Left ventricle myocardium (tissue), 1 donor: ENCODE measurements around a stretch of chr4.

- PRO-cap, result no peak
Observed at GRCh38 chr4:74040-74795, 21.1 kb downstream of the ZNF595 start.

GRCh38 chr4:125147-125731, 938 bp downstream of the ZNF718 start:
- PRO-cap, result bidirectional peak, plus-strand start at chr4:125673, minus-strand start at chr4:125586

DNA sequence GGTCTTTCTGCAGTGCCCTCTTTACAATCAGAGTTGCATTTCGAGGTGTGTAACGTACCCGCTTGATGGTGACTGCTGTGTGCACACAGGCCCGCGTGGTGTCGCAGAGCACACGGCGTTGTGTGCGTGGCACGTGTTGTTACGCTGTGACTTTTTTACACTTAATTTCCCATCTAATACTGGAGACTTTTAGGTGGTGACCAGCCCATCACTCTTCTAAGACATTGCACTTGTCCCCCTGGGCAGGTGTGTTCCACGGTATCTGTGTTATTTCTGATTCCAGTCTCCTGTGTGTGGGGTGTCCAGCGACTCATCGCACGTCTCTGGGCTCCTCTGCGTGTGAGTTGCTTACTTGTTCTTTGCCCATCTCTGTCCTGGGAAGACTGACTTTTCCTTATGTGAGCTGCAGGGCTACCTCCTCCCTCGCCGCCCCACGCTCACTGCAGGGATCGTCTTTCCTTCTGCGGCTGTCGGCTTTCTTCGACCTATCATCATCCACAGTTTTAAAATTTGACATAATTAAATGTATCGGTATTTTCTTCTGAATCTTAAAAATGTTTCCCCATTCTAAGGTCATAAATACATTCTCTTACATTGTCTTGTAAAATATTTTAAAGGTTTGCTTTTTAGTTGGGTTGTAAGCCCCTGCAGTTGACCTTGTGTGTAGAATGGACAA, 49.5 kb downstream of the PCGF3 start:
- PRO-cap, result no peak

GRCh38 chr4:879061-880368, 52.6 kb downstream of the GAK start:
- PRO-cap, result no peak

DNA sequence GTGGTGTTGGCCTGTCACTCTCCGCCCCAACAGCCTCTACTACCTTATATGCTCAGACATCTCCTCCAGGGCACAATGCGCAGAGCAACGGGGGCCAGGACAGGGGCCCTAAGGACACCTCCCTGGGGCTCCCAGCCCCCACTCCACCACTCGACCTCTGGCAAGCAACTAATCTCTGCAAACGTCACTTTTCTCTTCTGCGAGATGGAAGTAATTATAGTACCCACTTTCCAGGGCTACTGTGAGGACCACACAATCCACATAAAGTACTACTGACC, 5.9 kb downstream of the GAK start:
- PRO-cap, result no peak

DNA sequence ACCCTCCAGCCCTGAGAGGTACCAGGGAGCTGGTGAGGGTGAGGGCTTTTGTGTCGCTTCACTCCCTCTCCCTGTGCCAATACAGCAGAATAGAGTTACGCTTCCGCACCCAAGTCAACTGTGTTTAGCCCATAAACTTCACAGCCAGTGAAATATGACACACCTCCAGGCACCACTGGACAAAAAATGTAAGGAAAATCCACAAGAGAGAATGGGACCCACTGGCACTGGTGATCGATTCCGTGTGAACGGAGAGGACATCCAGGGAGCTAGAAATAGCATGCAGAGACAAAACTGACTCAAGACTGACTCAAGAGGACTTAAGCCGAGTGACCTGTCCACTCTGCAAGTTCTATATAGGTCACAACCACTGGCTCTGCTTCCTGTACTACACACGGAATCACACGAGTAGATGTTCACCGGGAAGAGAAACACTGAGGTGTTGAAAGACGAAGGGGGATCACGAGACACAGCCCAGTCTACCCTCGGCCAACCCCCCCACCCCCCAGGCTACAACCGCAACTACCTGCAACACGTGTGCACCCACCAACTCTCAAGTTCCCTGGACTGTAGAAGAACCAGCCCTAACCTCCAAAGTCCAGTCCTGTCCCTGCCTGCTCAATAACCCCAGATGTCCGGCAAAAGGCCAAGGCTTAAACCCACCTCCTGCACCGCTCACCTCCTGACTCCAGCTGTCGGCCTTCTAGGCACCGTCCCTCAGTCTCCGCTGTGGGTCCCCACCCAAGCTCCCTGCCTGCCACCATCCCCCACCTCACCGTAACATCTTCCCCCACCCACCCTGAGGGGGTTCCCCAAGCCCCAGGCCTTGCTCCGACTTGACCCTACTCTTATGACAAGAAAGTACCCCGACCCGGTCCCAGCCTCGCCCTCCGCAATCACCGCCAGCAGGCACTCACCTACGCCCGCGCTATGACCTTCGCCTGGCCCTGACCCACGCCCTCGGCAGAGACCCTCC, 902 bp downstream of the GAK start:
- PRO-cap, result no peak

DNA sequence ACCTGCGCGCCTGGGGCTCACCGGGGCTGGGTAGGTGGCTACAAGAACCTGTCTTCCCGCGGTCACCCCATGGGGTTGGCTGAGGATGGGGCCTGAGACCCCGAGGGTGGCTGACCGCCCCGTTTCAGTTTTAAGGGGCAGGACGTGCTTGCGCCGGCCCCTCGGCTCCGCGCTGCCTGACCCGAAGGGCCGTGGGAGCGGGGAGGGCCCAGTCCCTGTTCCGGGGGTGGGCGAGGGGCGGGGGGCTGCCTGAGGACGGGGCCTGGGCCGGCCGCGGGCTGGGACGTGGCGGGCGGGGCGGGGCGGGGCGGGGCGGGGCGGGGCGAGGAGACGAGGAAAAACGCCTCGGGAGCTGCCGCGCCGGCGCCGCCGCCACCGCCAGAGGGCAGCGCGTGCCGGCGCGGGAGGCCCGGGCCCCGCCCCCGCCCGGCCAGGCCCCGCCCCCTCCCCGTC, 2.0 kb upstream of the FGFRL1 start:
- PRO-cap, result unidirectional peak, minus-strand start at position 174 of the sequence; bidirectional peak, plus-strand start outside the sequence, minus-strand start at position 286 of the sequence

DNA sequence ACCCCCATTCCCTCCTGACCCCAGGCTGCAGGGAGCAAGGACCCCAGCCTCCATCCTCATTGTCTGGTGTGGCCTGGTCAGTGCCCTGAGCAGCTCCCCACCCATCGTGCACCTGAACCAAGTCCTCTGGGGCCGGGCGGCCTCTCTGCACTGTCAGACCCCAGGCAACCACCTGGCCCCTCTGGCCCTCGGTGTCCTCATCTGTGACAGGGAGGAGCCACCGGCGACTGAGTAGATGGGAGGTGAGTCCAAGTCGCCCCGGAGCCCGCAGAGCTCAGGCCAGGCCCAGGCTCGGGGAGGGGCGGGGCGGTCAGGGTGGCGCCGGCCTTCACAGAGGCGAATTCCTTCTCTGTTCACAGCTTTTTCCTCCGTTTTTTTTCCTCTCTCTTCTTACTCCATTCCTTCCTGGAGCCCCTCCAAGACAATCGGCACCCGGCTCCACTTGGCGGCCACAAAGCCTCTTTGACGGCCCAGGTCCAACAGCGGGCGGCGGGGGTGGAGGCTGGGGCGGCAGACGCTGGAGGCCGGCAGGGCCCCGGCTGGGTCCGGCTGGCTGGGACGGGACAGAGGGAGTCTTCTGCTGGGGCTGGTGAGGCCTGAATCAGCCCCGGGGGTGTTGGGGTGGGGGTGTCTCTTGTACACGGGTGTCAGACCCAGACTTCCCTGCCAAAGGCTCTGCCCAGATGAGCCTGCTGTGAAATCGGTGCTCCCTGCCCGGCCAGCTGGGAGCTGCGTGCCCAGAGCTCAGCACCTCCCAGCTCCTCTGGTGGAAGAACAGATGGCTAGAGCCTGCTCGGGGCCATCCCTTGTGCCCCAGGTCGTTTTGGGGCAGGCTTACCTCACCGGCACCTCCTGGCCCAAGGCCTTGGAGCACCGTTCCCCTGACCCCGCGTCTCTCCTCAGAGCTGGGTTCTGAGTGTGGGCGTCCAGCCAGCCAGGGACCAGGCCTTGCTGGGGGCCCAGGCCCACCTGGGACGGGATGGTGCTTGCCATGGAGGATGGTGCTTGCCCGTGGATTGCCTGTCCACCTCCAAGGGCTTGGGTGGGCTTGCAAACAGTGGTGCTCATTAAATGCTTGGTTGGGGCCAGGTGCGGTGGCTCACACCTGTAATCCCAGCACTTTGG, 22.6 kb downstream of the FGFRL1 start:
- PRO-cap, result no peak

GRCh38 chr4:1105789-1106065, 7.6 kb downstream of the RNF212 start:
- PRO-cap, result no peak

GRCh38 chr4:1184292-1184710, 11.9 kb upstream of the SPON2 start:
- PRO-cap, result no peak

- PRO-cap, result bidirectional peak, plus-strand start at chr4:1202071, minus-strand start at chr4:1201915
Observed at GRCh38 chr4:1201866-1202694, 29.7 kb upstream of the SPON2 start.

GRCh38 chr4:1219154-1219640, 29.7 kb downstream of the CTBP1 start:
- PRO-cap, result no peak

DNA sequence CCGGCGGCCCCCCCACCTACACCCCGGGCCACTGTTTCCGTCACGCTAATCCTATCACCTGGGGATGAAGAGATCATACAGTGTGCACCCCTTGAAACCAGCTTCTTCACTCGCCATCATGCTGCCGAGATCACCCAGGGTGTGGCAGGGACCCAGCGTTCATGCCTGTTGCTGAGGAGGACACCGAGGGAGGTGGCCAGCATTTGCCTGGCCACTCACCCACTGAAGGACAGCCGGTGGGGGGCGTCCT, 14.1 kb downstream of the CTBP1 start:
- PRO-cap, result no peak

GRCh38 chr4:1246867-1247266, 2.1 kb downstream of the CTBP1 start:
- PRO-cap, result no peak

- PRO-cap, result unidirectional peak, plus-strand start at chr4:1248104; bidirectional peak, plus-strand start at chr4:1248455, minus-strand start at chr4:1248359
Observed at GRCh38 chr4:1247911-1248629, 860 bp downstream of the CTBP1 start.

DNA sequence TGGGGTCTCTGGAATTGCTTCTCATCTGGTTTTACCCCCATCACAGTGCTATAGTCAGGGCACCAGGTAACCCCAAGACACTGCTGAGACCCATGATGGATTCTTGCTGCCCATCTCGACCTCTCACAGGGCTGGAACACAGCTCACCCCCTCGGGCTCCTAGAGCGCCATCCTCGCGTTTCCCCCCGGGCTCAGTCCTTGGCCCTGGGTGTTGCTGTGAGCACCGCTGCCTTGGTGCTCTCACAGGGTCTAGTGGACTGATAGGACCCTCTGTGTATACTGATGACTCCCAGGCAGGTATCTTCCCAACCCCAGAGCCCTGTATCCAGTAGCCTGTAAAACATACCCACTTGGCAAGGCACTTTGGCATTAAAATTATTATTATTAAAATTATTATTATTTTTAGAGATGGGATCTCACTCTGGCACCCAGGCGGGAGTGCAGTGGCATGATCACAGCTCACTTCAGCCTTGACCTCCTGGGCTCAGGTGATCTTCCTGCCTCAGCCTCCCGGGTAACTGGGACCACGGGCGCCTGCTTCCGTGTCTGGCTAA, 8.9 kb downstream of the MAEA start:
- PRO-cap, result no peak

GRCh38 chr4:1305131-1305922, 15.6 kb downstream of the MAEA start:
- PRO-cap, result no peak

GRCh38 chr4:1311965-1312298, 22.2 kb downstream of the MAEA start:
- PRO-cap, result no peak

DNA sequence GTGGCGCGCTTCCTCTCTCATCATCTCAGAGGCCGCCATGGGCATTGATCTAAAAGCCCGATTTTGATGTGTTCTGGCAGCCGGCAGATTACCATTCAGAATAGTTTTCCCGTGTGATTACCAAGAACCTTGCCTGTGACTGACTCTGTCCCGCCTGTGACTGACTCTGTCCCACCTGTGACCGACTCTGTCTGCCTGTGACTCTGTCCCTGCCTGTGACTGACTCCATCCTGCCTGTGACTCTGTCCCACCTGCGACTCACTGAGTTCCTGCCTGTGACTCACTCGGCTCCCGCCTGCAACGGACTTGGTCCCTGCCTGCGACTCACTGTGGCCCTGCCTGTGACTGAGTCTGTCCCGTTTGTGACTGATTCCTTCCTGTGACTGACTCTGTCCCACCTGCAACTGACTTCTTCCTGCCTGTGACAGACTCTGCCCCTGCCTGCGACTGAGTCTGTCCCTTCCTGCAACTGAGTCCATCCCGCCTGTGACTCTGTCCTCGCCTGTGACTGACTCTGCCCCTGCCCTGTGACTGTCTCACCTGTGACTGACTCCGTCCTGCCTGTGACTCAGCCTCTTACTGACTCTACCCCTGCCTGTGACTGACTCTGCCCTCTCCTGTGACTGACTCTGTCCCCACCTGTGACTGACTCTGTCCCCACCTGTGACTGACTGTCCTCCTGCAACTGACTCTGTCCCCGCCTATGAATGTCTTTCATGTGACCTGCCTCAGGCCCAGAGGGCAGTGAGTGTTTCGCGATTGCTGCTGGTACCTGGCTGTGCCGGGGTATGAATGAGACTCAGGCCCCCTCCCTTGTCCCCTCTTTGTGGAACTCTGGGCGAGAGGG, 9.6 kb upstream of the UVSSA start:
- PRO-cap, result no peak

GRCh38 chr4:1548163-1548921, 135.8 kb downstream of the FAM53A start:
- PRO-cap, result bidirectional peak, plus-strand start at chr4:1548683, minus-strand start at chr4:1548243